Paraaortic lymph node (tissue), 1 donor: ENCODE results near the gene UBE2O.

DNA sequence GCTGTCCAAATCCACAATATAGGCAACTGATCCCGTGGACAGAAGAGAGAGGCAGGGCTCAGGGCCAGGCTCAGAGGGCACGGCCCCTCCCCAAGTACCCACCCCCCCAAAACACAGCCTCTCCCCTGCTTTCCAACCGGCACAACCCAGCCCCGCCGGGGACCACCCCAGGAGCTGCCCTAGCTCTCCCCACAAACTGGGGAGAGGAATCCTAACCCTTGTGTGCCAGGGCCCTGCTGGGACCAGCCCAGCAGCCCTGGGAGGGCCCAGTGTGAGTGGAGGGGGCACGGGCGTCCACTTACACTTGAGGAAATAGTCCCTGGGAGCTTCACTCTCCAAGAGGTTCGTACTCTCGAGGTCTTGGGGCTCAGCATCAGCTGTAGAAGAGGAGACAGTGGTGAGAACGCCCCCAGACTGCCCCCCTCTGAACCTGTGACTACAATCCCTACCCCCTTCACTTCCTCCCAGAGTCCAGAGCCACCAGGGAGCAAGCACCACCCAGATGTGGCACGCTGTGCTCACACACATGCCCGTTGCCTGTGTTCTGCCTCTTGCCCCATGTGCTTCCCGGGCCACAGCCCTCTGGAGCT, 3.2 kb downstream of the TRIM47 start:
- PRO-cap: no peak

- PRO-cap: no peak
Measured at GRCh38 chr17:75978399-75978889, 522 bp downstream of the ACOX1 start.

DNA sequence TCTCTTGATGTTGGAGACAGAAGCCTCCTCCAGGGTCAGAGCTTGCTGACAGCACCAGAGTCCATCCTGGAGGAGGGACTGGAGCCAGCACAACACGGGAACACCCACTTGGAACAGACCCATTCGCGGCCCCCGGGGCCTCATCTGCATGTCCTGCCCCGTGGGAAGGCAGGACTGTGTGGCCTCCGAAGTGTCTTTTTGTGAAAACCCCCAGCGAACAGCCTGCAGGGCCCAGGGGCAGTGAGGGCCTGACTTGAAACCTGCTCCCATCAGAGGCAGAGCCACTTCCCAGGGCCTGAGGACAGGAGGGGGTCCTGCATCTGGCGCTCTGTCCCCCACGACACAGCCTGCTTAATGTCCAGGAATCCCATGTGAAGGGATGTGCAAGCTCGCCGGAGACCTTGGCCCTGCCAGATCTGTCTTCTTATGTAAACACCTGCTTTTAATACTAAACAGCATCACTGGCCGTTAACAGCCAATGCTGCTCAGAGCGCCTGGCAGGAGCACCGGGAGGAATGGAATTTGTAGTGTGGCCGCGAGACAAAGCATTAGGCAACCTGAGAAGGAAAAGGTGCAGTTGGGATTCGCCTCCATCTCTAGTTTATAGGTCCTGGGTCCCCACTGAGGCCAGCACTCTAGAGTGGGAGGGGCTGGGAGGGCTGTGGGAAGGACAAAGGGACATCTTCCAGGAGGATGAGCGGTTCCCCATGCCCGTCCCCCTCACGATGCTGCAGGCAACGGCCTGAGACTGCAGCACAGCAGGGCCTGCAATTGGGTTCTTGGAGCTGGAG, 9.5 kb upstream of the EVPL start:
- PRO-cap: no peak

- PRO-cap: no peak
Measured at GRCh38 chr17:76050385-76050972, 21.8 kb downstream of the SRP68 start.

DNA sequence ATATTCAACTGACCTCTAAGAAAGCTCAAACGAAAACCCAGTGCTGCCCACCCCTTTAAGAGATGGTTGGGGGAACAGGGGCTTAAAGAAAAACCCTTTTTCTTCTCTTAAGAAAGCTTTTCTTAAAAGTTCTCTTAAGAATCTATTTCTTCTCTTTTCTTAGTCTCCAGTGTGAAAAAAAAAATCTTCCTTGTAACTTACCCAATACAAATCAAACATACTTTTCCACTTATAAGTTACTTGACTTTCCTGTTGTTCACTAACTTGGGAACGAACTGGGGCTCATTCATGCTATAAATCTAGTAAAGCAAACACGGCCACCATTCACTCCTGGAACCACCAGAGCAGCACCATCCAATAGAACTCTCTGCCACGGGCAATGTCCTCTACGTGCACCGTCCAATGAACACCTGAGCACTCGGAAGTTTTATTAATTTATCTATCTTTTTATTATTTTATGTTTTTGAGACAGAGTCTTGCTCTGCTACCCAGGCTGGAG, 20.8 kb downstream of the SRP68 start:
- PRO-cap: no peak

DNA sequence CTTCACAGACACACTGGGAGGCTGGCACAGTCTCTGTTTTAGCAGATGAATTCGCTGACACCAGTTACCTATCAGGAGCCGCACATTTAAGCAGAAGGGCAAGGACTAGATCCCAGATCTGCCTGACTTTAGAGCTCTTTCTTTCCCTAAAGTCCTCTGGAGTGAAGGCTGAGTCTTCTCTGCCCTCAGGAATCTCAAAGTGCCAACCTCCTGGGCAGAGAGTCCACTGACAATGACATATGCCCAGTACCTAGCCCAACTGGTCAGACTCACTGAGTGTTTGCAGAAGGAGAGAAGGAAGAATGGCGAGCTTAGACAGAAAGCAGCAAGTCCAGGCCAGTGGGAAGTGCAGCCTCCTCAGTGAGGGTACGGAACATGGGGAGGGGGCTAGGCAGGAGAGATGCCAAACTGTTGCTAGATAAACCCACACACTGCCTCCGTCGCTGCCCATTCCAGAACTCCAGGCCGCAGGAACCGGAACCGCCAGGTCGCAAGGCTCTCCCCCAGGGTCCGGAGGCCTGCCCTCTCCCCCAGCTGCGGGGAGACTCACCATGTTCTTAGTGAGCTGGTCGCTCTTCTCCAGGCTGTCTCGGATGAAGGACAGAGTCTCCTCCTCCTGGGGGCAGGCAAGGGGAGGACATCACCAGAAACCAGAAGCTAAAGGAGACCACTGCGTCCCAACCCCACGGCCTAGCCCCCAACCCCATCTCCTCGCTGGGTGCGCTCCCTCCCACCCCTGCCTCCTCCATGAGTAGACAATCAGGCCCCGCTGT, 590 bp downstream of the EXOC7 start:
- PRO-cap: no peak

- PRO-cap: unidirectional peak, minus-strand start at chr17:76267118
Measured at GRCh38 chr17:76266906-76267609, 1.9 kb downstream of the UBALD2 start.

DNA sequence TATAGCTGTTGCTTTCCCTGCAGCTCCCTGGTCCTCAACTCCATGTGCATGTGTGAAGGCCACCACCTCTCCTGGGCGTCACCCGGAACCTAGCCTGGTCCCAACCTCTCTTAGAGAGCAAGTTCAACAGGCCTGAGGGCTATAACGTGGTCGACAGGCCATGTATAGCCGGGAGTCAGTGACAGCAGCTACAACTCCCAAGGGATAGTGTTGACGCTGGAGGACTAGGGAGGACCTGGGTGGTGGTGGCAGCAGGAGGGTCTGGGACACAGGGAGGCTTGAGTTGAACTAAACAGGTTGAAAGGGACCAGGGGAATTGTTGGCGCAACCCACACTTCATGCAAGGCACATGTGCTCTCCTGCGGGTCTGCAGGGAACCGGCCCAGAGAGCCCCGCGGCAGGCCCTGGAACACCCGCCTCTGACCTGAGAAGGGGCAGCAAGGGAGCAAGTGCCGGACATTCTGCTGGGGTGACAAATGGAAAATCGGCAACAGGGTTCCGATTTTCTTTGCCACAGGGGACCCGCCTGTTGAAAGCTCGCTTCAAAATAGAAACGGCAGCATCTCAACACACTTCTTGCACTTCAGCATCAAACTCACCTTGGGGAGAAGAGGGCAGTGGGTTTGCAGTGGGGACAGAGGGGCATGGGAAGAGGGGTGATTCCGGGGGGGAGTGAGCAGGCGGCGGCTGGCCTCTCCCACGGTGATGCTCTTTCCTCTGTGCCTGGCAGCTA, 6.0 kb downstream of the SPHK1 start:
- PRO-cap: no peak

DNA sequence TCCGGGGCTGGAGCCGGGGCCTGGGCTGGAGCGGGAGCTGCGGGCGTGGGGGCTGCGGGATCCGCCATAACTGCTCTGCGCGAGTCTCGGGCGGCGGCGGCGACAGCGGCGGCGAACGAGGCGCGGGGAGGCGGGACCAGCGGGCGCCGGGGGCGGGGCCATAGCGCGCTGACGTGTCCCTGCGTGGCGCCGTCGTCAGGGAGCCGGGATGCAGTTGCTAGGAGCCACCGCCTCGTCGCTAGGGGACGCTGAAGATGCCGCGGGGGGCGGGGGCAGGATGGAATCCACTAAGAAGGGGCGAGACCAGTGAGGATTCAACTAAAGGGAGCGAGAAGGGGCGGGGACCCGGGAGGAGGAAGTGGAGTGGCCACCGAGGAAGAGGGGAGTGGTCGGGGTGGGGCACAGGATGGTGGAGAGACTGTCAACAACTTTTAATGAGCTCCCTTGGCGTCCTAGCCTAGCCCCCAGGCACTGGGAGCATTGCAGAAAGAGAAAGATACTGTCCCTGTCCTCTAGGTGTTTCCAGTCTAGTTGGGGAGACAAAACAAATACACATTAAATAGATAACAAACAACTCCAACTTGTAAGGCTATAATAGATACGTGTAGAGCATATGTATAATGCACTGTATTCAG, at the start of gene UBE2O:
Gene UBE2O (minus strand): TSS at position 79 of the 635 bp plus-strand sequence.
- PRO-cap: unidirectional peak, minus-strand start at position 77 of the sequence

DNA sequence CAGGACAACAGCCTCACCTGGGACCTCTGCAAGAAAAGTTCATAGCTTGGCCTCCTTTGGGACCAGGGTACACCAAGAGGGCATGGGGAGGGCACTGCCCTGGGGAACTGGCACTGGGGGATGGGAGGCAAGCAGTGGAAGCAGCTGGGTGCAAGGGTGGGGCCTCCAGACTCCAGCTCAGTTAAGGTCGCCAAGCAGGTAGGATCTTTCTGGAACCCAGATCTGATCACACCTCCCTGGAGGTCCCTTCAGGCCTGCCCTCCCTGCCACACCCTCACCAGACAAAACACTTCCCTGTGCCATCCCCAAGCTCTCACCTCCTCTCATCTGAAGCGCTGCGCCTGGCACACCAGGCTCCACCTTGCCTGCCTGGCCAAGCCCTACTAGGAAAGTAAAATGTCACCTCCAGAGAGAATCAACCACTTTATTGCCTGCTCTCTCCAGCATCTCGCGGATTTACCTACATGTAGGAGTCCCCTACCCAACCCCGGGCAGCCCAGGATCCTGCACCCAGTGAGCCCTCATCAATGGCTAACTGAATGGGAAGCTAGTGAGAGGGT, 10.7 kb downstream of the RHBDF2 start:
- PRO-cap: no peak

DNA sequence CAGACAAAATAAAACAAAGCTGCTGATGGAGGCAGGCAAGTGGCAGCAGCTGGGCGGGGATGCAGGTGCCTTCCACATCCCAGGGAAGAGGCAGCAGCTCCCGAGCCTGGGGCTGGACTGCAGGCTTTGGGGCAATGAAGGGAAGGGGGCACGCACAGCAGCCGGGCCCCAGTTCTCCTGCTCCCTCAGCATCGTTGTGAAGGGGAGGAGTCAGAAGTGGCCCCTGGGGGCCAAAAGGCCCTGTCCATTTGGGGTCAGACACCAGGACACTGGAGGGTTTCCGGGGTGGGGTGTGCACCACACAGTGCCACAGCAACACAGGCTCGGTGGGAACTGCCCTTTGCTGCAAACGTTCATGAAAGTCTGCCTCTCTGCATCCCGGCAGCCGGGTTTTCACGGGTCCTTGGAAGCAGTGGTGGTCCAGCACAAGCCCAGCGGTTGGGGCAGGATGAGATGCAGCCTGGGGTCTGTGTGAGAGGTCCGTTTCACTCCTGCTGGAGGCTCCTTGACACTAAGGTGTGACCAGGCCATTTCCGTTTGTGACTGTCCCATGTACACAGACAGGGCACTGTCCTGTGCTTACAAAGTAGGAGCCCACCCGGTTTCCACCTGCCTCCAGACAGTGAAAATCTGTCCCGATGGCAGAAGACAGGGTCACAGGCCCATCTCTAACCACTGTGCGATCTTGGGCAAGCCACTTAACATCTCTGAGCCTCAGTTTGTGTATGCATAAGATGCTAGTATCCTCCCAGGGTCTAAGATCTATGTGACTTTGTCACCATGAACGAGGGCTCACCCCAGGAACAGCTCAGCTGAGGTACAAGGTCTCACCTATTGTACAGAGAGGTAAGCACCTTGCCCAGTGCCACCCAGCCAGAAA, 6.2 kb downstream of the RHBDF2 start:
- PRO-cap: no peak

DNA sequence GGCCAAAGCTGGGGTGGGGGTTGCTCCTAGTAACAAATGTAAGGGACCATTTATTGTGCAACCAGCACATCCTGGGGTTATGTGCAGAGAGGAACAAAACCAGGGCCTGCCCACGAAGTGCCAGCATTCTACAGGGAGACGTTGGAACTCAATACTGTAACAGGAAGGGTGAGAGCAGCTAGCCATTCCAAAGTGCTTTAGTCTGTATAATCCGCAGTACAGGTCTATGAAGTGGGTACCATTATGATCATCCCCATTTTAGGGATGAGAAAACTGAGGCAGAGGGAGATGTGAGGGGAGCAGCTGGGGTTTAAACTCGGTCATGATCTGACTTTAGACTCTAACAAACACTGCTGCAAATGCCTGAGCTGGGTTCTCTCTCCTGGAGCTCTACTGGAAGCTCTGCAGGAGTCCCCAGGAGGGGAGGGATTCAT, 1.3 kb upstream of the RHBDF2 start:
- PRO-cap: unidirectional peak, plus-strand start at position 123 of the sequence

- PRO-cap: no peak
Measured at GRCh38 chr17:76531268-76531724, 6.2 kb downstream of the CYGB start.

DNA sequence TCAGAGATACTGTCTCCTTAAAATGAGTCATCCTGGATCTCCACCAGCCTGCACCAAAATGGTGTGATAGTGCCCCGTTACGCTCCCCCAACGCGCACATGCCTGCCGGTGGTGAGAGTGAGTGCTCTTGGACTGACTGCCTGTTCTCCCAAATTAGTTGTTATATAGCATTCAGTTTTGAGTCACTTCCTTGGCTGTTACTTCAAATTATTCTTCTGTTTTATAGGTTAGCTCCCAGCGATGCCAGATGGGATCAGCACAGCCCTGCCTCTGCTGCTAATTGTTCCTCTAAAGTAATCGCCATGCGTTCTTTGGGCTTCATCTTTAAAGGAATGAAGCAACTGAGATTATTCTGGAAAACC, 22.8 kb downstream of the ST6GALNAC2 start:
- PRO-cap: no peak

DNA sequence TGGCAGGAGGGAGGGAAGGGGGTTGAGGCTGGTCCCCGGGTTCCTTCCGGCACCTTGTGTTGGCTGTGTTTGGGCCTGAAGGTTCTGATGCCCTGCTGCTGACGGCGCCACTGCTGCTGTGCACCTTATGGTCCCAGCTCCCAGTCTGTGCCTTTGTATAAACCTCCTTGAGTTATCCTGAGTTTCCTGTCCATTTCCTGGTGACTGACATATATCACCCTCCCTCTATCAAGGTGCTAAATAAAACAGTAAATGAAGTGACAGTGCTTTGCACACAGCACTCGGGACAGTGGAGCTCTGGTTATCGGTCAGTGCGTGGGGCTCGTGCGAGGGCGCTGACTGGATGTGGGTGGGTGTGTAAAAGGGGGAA, 17.4 kb downstream of the ST6GALNAC2 start:
- PRO-cap: no peak

DNA sequence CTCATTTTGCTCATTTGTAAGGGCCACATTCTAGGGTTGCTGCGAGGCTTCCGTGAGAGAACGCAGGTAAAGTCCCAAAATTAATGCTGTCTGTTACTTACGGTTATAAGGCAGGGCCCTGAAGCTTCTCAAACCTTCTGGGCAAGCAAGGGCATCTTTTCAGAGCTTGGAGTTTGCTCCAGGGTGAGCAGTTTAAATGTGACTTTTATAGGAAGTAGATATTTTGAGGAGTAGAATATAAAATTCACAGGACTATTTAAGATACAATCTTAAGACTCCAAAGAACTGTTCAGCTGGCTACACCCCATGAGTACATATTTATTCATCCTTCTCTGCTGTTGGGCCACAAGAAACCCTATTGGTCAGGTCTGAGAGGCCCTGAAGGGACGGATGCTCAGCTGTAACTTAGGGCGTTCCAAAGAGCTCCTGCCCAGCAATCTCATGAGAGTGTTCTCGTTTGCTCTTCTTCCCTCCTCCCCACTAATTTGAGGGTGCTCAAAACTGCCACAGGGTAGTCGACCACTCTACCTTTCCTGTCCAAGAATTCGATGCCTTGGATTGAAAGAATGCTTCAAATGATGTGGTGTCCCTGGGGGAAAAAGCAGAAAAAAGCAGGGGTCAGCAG, 7.3 kb downstream of the ST6GALNAC2 start:
- PRO-cap: no peak

GRCh38 chr17:76581417-76581862, 4.2 kb downstream of the ST6GALNAC2 start:
- PRO-cap: no peak

DNA sequence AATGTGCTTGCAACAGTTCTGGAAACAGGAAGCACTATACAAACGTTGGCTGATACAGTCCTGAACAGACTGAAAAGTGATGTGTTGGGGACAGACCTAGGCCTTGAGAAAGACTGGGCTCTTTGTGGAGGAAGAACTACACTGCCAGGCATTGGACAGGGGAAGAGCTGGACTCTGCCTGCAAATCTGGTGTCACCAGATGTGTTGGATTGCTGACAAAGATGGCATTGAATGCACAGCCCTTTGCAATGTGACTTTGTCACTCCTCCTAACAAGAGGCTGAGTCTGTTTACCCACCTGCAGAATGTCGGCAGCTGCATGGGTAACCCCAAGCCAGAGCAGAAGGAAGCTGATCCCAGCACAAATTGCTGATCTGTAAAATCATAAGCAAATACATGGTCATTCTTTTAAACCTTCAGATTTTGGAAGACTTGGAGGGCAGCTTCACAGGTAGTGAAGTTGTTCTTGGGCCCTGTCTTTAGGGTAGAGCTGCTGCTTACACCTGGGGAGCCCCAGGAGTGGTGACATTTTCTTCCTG, 12.5 kb upstream of the ST6GALNAC2 start:
- PRO-cap: no peak

- PRO-cap: no peak
Measured at GRCh38 chr17:76659752-76660405, 16.3 kb upstream of the ST6GALNAC1 start.

DNA sequence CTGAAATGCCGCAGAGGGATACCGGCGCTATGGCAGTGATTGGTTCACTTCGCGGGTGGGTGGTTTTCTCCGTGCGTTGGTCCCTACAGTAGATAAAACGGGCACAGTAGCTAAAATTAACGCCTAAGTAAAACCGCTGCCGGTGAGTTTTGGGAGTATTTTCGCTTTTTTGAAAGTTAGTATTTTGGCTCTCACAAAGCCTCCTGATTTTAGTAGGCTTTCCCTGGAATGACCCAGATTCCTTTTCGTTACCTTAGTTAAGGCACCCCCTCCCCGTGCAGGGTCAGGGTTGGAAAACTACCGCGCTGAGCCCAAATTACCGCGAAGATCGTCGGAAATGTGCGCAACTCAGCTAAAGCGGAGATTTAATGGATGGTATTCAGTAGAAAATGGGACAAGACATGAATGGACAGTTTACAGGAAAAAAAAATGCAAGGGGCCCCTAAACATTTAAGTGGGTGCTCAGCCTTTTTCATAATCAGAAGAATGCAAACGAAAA, 28.4 kb upstream of the ST6GALNAC1 start:
- PRO-cap: bidirectional peak, plus-strand start at position 119 of the sequence, minus-strand start outside the sequence